Frontal cortex (tissue), 2 donors: Measurements from ENCODE around the genes SLX4IP and MACROD2.

GRCh38 chr20:8600267-8600985, 468.4 kb downstream of the PLCB1 start:
- RAMPAGE, long total RNA: no peak

GRCh38 chr20:8647768-8648517, 420.9 kb upstream of the PLCB4 start:
- RAMPAGE, long total RNA: no peak

DNA sequence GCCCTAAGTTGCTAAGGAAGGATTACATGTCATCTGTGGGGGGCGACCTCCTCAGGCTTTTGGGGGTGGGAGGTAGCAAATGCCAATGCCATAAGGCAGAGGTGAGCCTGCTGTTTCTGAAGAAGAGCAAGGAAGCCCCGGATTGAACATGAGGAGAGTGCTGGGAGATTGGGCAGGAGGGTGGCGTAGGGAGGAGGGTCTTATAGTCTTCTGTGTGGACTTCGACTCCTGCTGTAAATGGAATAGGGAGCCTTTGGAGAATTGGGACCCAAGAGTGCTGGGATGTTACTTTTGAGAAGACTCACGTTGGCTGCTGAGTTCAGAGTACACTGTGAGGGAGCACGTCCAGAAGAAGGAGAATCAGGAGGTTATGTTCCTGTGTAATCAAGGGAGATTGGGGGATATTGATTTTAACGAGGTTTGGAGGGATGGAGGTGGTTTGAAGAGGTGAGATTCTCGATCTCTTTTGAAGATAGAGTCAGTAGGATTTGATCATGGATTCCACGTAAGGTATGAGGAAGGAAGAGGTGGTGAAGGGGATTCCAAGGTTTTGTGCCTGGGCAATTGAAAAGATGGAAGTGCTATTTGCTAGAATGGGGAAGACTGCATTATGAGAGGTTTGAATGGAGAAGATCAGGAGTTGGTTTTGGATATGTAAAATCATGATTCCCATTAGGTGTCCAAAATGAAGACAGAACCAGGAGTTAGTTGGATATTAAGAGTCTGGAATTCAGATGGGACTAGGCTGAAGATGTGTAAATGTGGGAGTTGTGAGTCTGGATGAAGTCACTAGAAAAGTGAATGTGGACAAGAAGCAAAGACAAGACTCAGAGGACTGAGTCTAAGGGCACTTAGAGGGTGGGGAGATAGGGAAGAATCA, 38.8 kb downstream of the PLCB4 start:
- RAMPAGE, long total RNA: no peak

DNA sequence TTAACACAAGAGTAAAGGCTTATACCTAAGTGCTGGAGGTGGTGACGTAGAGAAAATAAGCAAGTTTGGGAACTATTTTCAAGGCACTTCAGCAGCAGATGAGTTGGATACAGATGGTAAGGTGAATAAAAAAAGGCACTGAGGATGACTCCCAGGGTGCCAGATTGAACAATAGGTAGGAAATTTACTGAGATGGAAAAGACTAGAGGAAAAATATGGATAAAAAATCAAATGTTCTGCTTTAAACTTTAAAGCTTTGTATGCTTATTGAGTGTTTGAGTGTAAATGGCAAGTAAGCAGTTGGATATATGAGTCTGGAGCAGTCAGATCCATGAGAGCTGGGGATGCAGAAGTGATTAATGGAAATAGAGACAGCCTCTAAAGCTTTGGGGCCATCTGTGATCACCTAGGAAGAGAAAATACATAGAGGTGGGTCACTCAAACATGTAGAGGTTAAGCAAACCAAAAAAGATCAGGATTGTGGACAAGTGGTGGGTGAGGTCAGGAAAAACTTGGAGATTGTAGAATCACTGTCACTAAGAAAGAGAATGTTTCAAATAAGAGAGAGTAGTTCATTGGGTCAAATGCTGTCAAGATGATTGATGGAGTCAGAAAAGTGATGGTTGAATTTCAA, 165.2 kb downstream of the PLCB4 start:
- RAMPAGE, long total RNA: no peak

DNA sequence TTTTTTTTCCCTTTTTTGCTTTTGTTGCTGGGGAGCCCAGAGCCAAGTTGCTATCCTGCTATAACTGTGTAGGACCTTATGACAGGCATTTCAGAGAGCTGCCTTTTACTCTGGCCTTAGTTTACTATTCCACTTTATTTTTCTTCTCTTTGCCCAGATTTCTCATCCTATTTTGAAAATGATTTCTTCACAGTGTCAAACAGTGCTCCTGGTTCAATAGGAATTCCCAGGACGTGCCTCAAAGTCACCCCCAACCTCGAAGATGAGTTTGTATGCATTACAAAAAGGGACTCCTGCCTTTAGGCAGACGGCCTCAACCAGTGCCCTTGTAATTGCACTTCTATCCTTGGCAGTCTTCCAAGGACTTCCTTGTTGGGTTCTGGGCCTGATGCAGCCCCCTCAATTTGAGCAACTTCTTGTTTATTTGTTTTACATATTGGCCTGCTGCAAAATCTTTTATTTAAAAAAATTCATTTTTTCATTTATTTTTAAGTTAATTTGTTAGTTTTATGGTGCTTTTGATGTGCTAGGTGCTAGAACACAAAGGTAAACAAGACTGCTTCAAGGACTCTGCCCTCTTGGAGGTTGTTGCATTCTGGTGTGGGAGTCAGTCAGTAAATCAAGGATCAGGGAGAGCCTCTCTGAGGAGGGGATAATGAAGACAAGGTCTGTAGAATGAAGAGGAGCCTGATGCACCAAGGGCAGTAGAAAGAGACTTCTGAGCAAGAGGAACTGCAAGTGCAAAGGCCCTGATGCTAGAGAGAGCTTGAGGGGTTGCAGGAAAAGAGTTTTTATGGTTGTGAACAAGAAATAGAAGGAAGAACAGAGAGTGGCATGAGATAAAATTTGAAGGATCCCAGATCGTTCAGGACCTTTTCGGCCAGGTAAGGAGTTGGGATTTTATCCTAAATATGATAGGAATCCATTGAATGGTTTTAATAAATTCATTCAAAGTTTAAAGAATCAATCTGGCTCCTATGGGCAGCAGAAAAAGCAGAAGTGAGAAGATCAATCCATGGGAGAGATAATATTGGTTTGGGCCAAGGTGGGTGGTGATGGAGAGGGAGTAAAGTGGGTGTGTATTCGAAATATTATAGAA, 181.4 kb upstream of the LAMP5 start:
- RAMPAGE, long total RNA: no peak

DNA sequence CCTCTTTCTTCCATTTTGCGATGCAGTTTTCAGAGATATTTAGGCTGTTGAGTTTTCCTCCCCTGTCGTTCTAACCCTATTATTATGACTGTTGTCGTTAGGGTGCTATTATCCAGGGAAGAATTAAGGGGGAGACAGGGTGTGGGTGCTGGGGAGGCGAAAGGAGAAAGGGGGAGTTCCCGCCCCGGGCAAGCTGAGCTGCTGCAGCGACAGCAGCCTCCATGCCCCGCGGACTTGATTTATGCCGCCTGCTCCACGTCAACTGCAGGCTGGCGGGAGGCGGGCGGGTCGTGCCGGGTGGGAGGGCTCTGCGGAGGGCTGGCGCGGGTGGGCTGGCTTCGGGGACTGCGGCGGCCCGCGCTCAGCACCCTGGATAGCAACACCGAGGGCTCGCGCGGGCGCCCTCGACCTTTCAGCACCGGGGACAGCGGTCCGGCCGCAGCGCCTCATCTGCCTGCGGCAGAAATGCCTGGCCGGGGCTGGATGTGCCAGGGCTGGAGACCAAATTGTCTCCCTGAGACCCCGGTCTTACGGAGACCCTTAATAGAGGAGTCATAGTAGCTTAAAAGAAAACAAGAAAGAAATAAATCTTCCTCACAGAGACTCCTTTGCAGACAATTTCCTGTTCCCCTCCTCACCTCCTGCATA, 755 bp downstream of the SNAP25 start:
- RAMPAGE, long total RNA: no peak

DNA sequence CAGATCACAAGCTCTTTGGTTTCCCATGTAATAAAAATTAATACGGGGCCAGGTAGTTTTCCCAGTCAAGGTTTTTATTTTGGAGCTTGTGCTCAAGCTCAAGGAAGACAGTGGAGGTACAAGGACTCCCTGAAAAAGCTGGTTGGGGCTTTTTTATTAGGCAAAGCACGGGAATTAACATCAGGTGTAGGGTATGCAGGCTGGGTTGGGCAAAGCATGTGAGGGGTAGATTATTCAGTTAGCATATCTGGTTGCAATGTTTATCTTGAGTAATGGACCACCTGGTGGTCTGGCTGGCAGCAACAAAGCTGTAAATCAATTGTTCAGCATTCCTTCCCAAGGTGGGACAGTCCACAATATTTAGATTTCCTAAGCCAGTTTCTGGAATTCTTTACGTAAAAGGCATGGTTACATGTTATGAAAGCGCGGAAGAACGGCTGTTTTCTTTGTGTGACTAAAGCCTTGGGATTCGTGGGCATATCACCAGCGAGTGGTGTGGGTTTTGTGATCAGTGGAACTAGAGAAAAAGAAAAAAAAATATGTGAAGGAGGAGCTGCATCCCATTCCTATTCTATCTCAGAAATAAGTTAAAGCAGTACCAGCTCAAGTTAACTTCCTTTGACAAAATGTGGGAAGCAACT, 81.7 kb downstream of the MKKS start:
- RAMPAGE, long total RNA: no peak

GRCh38 chr20:10434387-10434912, 428 bp upstream of the MKKS start:
- RAMPAGE, long total RNA: no peak

DNA sequence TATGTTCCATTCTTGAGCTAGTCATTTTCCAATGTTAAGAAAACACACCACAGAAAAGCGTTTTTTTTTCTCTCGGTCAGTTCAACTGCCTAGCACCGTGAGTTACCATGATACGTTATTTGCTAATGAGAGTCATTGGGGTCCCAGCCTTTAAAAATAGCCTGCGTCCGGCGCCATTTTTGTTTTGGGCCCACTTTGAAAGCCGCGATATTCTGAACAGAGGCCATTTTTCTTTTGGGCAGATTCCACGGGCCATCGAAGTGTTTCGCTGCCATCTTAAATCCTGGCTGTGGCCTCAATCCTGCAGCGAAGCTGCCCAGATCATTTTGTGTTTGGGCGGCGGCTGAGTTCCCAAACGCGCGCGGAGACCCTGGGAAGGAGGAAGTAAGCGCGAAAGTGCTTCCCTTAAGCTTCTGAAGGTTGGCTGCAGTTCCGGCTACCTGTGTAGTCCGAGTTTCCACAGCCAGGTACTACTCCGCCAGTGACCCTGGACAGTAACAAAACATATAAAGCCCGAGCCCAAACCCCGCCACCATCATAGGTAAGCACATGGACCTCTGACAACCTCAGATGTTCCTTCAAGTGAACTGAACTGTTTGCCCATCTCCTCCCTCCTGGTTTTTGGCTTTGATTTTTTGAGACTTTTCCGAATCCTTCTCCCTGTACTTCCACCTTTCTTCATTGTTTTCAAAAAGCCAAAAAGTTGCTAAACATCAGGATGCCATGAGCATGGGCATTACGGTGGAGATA, at the start of gene SLX4IP:
Gene SLX4IP (plus strand): TSS at position 393 of the 750 bp plus-strand sequence.
- RAMPAGE, long total RNA: no peak

DNA sequence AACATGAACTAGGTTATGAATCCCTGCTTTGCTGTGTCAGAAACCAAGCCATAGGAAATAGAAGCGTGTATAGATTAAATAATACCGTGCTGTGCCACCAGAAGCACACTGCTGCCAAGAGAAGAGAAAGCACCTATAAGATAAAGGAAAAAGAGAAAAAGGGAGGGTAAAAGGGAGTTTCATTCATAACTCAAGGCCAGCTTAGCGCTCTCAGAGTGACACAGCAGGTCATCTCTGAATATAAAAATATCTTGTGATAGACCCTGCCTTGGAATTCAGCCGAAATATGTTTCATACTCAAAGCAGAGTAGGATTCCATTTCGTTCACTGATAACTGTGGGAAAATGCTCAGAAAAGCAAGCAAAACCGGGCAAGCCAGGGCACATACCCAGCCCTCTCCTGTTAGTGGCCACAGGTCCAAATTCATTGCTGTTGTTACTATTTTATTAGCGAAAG, 8.7 kb downstream of the JAG1 start:
- RAMPAGE, long total RNA: no peak

GRCh38 chr20:10857295-10857804, 183.6 kb upstream of the JAG1 start:
- RAMPAGE, long total RNA: no peak

- RAMPAGE, long total RNA: no peak
Measured at GRCh38 chr20:11229945-11230323, 556.1 kb upstream of the JAG1 start.

GRCh38 chr20:11267296-11267767, 593.5 kb upstream of the JAG1 start:
- RAMPAGE, long total RNA: no peak

DNA sequence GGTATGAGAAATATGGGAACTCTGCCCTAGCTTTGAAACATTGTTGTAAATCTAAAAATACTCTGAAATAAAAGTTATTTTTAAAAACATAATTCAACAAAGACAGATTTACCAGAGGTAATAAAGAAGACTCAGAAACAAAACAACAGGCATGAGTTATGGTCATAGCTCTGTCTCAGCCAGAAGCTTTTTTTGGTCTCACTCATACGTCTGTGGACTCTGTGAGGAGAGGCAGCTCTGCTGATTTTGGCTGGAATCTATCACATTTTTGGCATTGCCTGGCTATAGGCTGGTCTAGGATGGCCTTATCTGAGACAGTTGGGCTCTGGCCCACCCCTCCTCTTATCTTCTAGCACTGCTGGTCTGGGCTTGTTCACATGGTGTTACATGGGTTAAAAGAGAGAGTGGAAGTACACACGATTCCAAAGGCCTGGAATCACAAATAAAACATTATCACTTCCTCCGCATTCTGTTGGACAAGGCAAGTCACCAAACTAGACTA, 514.0 kb upstream of the BTBD3 start:
- RAMPAGE, long total RNA: no peak

- RAMPAGE, long total RNA: no peak
Measured at GRCh38 chr20:13267119-13267679, 46.1 kb downstream of the ISM1 start.

- RAMPAGE, long total RNA: no peak
Measured at GRCh38 chr20:13288300-13288680, 67.2 kb downstream of the ISM1 start.

DNA sequence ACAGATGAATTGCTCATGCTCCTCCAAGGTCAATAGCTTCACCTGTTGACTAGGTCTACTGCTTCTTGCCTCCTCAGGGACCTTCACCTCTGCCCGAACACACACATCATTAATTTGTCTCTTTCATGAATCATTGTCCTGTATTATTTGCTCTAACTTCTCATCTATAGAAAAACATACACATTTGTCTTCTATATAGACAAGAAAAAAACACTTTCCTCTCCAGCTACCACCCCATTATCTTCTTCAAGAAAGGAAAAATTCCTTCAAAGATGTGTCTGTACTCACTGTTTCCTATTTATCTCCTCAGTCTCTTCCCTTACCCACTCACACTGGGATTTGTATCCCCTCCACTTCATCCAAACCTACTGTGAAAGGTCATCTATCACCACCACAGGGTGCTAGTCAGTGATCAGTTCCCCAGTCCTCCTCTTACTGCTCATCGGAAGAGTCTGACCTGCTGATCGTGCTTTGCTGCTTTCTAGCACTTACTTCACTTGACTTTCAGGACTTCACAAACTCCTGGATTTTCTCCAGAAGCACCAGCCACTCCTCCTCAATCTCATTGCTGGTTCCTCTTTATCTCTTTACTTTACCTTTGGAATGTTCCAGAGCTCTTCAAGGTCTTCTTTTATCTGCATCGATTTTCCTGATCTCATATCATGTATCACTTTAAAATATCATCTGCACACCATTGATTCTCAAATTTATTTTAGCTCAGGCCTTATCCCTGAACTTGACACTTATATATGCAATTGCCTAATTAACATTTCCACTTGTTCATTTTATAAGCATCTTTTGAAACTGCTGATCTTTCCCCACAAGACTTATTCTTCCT, 178.7 kb downstream of the TASP1 start:
- RAMPAGE, long total RNA: no peak

DNA sequence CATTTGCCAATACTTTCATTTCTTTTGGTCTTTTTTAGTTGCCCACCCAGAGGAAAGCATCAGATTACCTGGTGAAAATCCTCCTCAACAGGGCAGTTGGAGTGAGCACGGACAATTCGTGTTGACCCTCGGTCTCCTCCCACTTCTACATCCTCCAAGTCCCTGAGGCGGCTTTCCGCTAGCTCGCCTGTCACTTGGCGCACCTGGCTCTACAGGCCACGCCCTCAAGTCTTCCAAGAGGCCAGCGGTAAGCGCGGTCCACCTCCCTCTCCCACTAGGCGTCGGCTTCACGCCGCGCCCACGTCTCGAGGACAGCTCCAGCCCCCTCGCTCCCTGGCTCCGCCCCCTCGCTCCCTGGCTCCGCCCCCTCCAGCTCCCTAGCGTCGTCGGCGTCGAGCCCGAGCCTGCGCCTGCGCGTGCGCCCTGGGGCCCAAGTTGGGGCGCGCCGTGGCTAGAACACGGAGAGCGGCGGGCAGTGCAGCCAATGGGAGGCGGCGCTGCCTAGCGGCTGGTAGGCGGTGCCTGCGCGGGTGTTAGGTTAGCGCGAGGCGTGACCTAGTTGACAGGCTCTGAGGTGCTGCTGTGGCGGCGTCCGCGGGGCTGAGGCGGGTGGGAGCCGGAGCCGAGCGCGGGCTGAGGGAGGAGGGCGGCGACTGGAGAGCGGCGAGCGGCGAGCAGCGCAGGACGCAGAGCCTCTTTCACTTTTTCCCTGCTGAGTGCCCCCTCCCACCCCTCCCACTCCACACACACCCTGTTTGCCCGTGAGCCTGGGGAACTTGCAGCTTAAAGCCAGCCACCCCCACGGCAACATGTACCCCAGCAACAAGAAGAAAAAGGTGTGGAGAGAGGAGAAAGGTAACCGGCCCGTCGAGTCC, at the start of gene MACROD2:
Gene MACROD2 (plus strand): TSS at position 562 of the 875 bp plus-strand sequence.
- RAMPAGE, long total RNA: no peak

DNA sequence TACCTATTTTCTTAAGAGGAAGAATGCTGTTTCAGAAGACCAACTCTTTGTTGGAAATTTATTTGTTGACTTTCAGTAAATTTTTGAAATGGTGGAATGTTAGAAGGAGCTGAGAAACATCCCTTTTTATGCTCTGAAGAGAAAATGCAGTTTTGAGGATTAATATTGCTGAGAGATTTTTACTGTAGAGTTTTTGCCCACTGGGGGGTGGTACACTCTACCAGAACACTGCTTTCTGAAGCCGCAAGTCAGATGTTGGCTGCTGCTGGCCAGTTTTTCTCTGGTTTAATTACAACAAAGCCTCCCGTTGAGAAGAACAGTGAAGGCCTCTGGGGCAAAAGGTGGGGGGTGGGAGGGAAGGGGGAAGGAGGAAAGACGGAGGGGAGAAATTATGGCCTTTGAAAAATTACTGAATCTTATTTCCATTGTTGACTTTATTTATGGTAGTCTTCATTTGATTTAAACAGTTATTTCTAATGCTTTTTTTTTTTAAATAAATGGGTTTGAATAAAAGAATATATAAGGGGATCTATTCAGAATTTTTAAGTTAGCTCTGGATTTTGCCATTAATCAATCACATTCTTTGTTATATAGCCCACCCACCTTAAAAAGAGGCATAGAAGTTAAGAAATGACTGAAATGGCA, 3.0 kb downstream of the FLRT3 start:
- RAMPAGE, long total RNA: no peak

GRCh38 chr20:15045642-15046208, 708.3 kb upstream of the FLRT3 start:
- RAMPAGE, long total RNA: no peak